Left common carotid artery plus branches (tissue), 1 donor: ENCODE measurements around a stretch of chr18.

DNA sequence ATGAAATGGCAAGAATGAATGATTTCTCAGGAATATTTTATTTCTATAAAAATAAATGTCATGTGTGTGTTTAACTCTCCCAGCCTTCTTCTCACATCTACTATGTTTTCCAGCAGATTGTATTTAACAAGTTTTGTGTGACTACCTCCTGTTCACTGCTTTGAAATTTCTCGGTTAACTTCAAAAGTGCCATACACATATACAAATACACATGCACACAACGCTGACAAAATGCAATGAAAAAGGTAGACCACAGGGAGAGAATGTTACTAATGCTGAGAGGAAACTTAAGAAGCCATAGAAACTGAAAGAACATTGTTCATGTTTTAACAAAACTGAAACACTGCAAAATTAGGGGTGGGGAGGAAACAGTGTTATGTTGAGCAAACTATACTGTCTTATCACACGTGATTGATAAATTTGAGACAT, 165.7 kb downstream of the L3MBTL4 start:
- PRO-cap: no peak

DNA sequence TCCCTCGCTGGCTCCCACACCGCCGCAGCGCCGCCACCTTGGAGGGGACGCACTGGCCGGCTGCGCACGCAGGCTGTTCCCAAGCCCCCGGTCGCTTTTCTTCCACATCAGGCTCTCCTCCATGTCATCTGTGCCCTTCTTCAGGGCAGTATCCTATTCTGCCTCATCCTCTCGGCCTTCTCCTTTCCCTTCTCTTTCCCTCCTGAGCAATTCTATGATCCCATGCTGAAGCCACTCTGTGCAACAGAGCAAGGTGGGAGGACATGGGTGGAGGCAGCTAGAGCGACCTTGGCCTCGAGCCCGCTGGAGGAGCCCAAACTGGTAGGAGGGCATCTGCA, 130.2 kb downstream of the L3MBTL4 start:
- PRO-cap: no peak

- PRO-cap: no peak
Observed at GRCh38 chr18:6557057-6557843, 142.5 kb upstream of the L3MBTL4 start.

GRCh38 chr18:6834263-6834870, 104.9 kb downstream of the ARHGAP28 start:
- PRO-cap: no peak

- PRO-cap: no peak
Observed at GRCh38 chr18:7369007-7369392, 138.1 kb downstream of the LRRC30 start.

DNA sequence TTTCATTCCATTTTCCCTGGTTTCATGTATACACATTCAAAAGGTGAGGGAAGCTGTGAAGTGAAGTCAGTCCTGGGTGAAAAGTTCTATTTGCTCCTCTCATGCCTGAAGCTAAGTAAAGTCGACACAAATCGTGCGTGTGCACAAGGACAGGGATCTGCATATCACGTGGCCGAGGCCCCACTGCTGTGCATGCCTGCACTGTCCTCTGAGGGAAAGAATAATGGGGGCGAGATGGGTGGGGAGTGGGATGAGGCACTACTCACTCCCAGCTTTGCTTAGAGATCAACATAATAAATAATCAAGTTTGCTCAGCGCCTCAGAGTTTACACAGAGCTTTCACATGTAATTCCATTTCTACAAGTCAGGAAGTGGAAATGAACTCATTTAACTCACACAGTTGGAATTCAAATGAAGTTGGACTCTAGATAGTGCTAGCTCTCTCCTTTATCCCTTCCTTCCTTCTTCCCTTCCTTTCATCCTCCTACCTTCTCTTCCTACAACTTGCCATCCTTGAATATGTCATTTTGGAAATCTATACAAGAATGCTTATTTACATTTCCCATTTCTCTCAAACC, 5.1 kb upstream of the PTPRM start:
- PRO-cap: no peak

- PRO-cap: no peak
Observed at GRCh38 chr18:7567646-7567943, 479 bp downstream of the PTPRM start.

DNA sequence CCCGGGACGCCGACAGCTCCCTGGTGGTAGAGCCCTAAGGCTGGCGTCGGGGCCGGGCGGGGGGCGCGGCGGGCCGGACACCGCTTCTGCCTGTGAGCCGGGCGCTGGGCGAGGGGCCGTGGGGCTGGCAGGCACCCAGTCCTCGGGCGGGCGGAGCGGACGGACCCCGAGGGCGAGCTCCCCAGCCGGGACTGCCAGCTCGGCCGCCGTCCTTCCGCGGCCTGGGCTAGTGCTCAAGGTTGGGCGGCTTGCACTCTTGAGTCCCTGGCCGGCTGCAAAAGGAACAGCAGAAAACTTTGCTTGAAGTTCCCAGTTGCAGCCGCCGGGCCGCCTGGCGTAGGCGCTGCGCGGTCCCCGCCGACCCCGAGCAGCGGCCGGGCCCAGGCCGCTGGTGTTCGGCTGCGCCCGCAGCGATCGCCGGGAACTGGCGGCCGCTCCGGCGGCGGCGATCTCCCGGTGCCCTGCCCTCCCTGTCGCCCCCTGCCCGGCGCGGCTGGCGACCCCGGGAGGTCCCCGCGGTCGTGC, 890 bp downstream of the PTPRM start:
- PRO-cap: bidirectional peak, plus-strand start at position 313 of the sequence, minus-strand start at position 223 of the sequence

GRCh38 chr18:7617564-7618230, 50.6 kb downstream of the PTPRM start:
- PRO-cap: no peak

- PRO-cap: no peak
Observed at GRCh38 chr18:7803947-7804455, 236.9 kb downstream of the PTPRM start.

DNA sequence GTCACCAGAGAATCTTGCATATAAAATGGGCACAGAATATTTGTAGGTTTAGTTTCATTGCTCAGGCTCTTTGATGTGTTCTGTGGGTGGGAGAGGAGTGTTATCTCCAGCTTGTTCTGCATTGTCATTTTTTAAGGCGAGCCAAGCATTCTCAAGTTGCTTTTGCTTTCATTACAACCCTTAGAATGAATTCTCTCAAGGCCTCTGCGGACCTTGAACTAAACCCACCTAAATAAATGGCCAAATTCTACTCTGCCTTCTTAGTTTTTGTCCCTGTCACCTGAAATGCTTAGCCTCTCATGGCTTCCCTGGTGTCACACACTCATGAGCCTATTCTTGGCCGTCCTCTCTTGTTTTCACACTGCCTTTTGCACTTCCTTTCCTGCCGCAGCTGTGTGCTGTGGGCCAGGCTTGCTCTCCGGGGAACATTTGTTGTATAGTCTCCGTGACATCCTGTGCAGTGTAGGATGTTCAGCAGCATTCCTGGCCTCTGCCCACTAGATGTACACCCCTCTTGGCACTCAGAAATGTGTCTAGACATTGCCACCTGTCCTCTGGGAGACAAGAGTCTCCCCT, 255.5 kb downstream of the PTPRM start:
- PRO-cap: no peak

DNA sequence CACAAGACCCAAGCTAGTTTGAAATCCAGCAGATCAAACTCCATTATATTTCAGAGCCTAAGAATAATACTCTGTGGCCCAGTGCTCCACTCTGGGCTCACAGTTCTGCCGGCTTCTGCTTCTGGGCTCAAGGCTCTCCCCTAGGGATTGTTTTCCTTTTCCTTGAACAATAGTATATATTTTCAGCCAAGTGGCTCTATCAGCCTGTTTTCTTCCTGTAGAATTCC, 467.4 kb downstream of the PTPRM start:
- PRO-cap: no peak

- PRO-cap: no peak
Observed at GRCh38 chr18:8063225-8063525, 496.1 kb downstream of the PTPRM start.

DNA sequence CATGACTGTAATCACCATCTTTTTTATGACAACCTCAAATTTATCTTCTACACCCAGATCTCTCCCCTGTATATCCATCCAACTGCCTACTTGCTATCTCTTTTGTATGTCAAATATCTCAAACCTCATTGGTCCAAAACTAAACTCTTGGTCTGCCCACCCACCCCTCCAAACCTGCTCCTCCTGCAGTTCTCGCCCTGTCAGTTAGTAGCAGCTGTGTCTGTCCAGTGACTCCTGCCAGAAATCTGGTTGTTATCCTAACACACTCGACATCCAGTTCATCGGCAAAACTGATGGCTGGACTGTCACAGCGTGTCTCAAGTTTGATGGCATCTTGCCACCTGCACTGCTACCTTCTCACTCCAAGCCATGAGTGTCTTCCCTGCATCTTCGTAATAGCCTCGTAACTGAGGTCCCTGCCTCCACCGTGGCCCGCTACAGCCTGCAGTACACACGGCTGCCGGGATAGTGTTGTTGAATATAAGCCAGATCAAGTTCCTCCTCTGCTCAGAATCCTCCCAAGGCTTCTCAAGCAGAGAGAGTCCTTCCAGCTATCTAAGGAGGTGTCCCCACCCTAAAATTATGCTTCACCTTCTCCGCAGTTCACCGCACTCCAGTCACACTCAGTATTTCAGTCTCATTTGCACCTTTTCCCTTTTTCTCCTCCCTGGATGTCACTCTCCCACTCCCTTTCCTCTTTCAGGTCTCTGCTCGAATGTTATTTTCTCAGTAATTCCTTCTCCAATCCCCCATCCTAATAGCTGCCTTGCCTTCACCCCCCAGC, 470.0 kb upstream of the RAB12 start:
- PRO-cap: no peak

- PRO-cap: no peak
Observed at GRCh38 chr18:8143606-8143963, 465.7 kb upstream of the RAB12 start.

DNA sequence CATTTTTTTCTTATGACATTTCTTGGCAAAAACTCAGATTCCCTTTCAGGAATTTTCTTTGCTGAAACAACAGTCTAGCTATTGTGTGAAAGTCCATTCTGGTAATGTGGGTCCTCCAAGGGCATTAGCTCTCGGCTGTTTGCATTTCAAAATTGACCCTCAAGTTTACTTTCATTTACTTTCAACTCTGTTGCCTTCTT, 325.3 kb upstream of the RAB12 start:
- PRO-cap: no peak

GRCh38 chr18:8341335-8341819, 267.9 kb upstream of the RAB12 start:
- PRO-cap: no peak

GRCh38 chr18:8378972-8379549, 230.2 kb upstream of the RAB12 start:
- PRO-cap: no peak

DNA sequence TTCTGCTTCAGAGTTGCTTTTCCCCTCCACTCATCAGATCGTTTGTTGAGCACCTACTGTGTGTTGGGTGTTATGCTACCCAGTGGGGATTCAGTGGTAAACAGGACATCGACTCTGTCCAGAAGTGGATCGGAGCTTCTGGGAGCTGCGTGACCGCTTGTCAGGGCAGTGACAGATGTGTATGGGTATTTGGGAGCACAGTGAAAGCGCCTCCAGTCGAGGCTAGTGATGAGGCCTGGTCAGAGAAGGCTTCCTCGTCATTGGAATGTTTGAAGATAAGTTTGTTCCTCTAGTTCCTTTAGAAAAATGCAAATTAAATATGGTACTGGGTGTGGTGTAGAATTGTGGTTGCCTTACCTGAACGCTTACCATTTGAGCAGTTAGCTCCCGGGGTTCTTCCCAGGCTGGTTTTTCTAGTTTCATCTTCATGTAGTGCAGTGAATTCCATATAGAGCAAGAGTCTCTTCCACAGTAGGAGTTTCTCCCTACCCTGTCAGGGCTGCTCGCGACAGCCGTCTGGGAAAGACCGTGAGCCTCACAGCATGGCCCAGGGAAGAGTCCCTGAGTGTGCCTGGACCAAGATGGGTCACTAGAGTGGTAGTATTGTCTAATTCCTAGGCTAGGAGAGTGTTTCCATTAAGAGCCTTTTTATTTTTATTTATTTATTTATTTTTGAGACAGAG, 2.9 kb downstream of the RAB12 start:
- PRO-cap: no peak

GRCh38 chr18:8707756-8708073, 2.4 kb downstream of the MTCL1 start:
- PRO-cap: no peak